AG10803 (cell line): ENCODE results near the genes HMX3 and CHST15.

- RRBS: 88% methylated on average over 2 of the region's 44 CpGs
Measured at GRCh38 chr10:122018977-122020159, 30.4 kb downstream of the TACC2 start.

- RRBS: no CpG with 5 or more reads among the region's 14 CpGs
Measured at GRCh38 chr10:122044676-122045511, 55.9 kb downstream of the TACC2 start.

DNA sequence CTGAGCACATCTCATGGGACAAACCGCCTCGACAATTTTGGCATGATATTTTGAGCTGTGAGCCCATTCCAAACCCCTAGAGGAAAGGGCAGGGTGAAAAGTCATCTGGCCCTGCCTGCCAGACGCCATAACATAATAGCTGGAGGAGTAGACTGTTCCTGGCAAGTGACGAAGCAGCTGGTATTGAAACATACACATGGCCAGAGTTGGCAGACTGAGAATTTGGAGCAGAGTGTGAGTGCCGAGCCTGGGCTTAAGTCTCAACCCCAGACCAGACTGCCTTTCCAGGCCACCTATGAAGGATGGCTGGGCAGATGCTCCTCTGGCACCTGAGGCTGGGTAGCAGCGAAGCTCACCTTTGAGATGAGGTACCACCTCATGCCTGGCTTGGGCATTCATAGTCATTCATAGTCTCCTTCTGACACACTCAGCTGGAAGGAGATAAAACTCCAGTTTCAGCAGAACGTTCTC, 110.1 kb downstream of the TACC2 start:
- RRBS: no CpG with 5 or more reads among the region's 7 CpGs

DNA sequence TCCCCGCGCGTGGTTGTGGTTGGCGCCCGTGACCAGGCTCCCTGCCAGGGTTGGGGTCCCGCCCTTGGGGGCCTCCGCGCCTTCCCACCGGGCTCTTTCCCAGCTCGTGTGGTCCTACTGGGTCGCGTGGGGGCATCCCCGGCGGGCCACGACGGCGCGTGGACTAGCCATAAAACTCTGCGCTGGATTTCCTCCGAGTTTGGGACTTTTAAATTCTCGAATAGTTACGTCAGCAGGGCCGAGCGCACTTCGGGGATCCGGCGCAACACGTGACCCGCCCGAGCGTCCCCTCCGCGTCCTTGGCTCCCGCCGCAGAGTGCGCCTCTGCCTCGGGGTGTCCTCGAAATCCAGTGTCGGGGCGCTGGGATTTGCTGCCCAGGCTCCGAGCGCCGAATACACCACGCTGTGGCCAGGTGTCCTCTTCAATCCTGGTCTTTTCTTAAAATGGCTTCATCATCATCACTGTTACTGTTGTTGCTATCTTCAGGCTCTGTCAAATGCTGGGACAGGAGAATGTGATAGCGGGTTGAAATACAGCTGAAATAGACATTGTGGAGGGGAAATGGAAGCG, 124.7 kb downstream of the TACC2 start:
- RRBS: 2% methylated on average over 5 of the region's 46 CpGs

DNA sequence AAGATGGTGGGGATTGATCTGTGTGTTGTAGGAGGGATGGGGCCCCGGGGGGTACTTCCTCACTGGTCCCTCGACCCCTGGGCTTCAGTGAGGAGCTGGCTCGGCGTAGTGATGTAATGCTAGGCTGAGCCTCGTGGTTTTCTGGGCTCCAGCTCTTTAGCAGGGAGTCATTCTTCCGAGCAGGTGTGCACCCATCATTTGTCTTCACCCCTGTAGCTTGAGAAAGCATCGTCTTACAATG, 106.3 kb upstream of the BTBD16 start:
- RRBS: no CpG with 5 or more reads among the region's 7 CpGs

DNA sequence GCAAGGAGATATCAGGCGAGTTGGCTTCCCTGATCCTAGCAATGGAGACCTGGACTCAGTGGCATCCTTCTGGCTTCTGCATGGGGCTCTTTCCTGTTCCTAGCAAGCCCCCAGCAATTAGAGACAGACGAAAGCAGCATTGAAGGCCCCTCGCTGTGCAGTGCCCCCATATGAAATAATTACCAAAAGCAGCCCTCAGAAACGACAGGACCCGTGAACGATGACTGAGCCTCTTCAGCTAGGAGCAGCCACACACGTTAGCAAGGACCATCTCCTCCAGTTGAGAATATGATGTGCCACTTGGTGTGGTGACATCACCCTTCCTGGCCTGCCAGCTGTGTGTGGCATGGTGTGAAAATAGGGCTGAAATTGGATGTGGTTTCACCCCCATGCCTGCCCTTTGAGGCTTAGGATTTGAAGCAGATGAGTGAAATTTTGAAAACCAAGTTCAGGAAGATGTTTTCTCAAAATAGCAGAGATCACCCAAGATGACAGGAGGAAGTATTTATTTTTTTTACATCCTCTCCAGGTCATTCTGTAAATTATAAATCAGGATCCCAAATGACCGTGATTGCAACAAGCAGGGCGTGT, 49.2 kb upstream of the BTBD16 start:
- RRBS: no CpG with 5 or more reads among the region's 9 CpGs

DNA sequence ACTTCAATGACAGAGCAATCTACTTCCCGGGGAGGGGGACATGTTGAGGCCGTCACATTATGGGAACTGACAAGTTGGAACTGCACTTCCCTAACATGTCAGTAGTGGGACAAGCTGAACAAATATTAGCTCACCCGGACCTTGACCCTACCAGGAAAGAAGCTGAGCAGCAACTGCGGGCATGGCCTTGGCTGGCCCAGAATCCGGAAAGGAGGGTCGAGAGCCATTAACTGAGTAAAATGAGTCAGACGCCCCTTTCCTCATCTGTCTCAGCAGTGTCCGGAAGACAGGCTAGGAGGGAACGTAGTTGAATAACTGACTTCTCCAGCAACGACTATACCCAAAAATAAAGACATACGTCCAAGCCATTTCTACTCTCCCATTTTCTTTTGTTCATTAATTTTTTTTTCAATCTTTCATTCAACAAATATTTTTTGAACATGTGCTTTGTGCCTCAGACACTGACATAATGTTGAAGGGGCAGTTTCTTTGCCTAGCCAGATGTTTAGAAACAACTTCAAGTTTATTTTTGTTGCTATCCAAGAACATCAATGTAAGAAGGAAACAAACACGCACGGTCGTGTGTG, 39.7 kb downstream of the BTBD16 start:
- RRBS: 43% methylated on average over 8 of the region's 14 CpGs

DNA sequence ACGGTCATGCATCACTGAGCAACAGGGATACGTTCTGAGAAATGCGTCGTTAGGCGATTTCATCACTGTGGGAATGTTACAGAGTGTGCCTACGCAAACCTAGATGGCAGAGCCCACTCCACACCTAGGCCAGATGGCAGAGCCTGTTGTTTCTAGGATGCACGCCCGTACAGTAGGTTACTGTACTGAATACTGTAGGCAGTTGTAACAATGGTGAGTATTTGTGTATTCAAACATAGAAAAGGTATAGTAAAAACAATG, 26.2 kb downstream of the HTRA1 start:
- RRBS: no CpG with 5 or more reads among the region's 8 CpGs

GRCh38 chr10:122514745-122515366, 45.7 kb upstream of the DMBT1 start:
- RRBS: no CpG with 5 or more reads among the region's 10 CpGs

- RRBS: no CpG with 5 or more reads among the region's 9 CpGs
Measured at GRCh38 chr10:122515723-122515966, 44.9 kb upstream of the DMBT1 start.

- RRBS: no CpG with 5 or more reads among the region's 6 CpGs
Measured at GRCh38 chr10:122541350-122541874, 19.1 kb upstream of the DMBT1 start.

DNA sequence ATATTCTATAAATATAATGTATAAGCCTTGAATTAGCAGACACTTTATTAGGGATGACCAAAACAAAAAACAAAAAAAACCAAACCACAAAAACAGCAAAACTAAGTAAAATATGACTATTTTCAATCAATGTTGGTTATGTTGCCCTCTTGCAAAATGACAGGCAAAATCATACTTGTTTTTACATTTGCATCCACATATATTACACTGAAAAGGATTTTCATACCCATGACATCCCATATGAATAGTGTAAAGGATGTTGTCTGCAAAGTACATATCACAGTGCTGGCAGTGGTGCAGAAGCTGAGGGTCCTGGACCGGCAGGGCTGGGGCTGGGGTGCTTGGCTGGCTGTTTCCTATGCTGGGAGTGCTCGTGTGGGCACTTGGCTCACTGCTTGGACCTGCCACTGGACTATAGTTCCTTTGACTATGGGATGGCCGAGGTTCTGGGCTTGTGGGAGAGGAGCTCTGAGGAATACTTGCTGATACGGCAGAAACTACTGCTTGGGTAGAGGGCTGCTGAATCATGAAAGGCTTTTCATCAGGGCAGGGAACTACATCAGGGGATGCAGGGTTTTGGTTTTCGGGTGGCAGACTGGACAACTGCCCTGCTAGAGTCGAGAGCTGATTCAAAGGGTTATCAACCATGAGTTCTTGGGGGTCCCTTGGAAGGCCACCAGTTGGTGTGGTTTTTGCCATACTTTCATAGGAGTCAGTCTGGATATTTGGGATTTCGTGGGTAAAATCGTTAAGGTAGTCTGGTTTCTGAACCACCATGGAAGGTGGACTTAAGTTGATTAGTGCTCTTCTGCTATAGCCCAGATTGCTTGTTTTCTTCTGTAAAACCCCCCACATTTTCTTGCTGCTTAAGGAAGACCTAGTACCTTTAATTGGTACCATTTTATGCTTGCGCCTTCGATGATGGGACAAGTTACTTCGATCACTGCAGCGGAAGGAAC, 13.7 kb downstream of the PSTK start:
- RRBS: no CpG with 5 or more reads among the region's 12 CpGs

GRCh38 chr10:122995966-122996227, 12.7 kb downstream of the IKZF5 start:
- RRBS: no CpG with 5 or more reads among the region's 4 CpGs

- RRBS: no CpG with 5 or more reads among the region's 6 CpGs
Measured at GRCh38 chr10:122997113-122997631, 11.4 kb downstream of the IKZF5 start.

DNA sequence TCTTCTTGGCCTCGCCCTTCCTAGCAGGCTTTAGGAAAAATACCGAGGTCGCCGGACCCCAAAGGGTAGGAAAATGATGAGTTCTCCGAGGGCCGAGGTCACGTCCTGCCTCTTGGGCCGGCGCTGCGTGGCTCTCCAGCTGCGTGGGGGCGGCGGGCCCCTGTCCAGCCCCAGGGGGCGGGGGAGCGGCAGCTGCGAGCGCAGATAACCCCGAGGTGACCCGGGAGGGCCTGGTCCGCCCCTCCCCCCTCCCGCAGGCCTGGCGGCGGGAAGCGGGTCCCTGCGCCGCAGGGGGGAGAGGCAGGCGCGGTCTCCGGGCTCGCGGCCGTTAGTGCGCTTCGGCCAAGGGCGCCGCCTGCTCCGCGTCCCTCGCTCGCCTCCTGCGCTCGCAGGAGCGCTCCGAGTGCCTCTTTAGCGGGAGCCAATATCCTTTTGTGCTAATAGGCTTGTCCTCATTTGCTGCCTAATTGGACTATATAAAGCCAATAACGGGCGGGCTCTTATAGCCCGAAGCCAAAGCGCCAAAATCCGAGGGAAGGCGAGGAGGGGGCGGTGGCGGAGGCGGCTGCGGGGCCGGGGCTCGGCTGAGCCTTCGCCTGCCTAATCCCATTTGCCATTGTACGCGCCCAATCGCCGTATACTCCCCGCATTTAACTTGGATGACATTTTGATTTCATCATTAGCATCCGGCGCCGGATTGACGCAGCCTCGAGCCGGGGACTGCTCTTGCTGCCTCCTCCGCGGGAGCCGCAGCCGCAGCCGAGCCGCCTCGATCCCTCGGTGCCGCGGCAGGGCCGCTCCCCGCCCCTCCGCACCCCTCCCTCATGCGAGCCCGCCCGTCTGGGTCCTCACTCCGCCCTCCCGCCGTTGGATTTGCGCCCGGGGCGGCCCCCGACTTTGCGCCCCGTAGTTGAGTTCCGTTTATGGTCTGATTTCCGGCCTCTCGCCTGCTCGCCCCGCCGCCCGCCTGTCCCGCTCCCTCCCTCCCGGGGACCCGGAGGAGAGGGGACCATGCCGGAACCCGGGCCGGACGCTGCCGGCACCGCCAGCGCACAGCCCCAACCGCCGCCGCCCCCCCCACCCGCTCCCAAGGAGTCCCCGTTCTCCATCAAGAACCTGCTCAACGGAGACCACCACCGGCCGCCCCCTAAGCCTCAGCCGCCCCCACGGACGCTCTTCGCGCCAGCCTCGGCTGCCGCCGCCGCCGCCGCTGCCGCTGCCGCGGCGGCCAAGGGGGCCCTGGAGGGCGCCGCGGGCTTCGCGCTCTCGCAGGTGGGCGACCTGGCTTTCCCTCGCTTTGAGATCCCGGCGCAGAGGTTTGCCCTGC, at the start of gene HMX3:
Gene HMX3 (plus strand): TSS at position 931 of the 1,327 bp plus-strand sequence.
- RRBS: 3% methylated on average over 48 of the region's 144 CpGs

GRCh38 chr10:123198535-123198910, 44.3 kb downstream of the BUB3 start:
- RRBS: no CpG with 5 or more reads among the region's 4 CpGs

DNA sequence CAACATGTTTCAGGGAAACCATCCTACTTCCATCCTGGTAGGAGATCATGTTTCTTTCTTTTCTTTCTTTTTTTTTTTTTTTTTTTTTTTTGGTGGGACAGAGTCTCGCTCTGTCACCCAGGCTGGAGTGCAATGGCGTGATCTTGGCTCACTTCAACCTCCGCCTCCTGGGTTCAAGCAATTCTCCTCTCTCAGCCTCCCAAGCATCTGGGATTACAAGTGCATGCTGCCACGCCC, 15.9 kb downstream of the CPXM2 start:
- RRBS: no CpG with 5 or more reads among the region's 4 CpGs

GRCh38 chr10:123906176-123906650, 14.6 kb upstream of the CPXM2 start:
- RRBS: no CpG with 5 or more reads among the region's 5 CpGs

DNA sequence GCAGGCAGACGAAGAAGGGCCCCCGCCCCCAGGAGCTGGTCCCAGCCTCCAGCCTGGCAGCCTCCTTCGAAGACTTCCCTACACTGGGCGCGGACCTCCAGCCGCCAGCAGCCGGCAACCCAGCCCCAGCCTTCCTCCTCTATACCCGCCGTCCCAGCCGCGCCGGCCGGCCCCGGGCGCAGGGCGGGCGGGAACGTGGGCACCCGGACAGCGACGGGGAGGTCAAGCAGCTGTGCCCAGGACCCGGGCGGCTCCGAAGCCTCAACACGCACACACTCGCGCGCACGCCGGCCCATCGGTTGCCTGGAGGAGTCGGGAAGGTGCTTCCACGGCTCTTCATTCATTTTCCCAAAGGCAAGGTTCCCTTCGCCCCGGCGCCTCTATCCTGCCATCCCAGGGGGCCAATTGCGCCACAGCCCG, 1.6 kb downstream of the CHST15 start:
- RRBS: 4% methylated on average over 23 of the region's 38 CpGs

GRCh38 chr10:124093150-124094008, at the start of gene CHST15:
Gene CHST15, minus strand, starts transcription at chr10:124093598.
- RRBS: 1% methylated on average over 21 of the region's 79 CpGs